WTC11 (cell line): ENCODE measurements around a stretch of chr3.

DNA sequence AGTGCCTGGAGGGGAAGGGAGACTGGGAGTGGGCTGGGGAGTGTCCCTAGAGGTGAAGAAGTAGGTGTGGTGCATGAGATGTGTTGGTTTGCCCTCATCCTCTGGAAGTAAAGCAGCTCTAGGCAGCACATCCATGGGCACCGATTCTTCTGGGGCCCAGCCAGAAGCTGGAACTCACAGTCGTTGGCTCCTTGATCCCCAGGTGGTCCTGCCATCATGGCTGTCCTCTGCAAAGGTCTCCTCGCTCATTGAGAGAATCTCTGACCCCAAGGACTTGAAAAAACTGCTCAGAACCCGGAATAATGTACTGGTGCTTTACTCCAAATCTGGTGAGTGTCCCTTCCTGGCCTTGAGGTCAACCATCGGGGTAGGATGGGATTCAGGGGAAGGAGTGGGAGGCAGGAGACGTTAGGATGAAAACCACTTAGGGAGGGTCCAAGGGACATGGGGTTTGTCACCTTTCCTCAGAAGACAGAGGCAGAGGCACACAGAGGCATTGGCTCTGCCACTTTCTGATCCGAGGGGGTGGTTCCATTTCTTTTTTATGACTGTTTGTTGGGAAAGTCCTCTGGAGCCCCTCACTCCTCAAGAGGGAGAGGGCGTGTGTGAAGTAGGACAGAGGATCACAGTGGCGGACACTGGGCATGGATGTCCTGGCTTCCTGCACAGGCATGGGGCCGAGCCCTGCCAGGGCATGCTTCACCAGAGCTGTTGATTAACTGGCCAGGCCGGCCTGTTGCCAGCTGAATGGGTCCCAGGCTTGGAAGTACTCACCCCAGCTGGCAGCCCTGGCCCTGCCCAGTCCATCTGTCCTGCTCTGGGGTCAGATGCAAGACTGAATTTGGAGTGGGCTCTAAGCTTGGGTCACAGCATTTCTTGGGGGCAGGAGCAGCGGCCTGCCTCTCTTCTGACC is 22.4 kb downstream of the PDIA5 start:
- PRO-cap: no peak

DNA sequence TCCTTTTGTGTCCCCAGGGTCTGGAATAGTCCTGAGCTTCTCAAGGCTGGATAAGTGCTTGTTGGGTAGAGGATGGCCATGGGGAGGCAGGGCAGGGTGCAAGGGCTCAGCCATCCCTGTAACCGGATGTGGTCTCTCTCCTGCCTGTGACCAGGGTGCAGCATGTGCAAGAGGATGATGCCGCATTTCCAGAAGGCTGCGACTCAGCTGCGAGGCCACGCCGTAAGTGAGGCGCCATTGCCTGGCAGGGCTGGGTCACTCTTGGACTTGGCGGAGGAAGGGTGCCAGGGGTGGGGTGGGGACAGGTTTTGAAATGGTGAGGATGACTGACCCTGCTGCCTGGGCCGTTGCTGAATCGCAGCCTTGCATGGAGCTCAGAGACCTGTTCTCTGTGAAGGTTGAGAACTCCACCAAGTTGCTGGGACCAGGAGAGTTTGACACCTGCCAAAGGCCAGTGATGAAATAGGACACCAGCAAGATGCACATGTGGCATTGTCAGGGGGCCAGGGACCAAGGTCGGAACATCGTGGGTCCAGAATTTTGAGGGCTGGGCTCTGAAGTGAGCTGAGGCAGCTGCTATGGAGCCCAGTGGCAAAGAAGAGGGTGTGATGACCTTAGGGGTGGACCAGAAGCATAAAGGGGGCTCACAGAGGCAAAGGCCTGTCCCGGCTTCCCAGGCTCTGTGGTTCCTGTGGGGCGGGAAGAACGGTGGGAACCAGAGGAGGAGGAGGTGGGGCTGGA is 49.4 kb downstream of the PDIA5 start:
- PRO-cap: no peak

DNA sequence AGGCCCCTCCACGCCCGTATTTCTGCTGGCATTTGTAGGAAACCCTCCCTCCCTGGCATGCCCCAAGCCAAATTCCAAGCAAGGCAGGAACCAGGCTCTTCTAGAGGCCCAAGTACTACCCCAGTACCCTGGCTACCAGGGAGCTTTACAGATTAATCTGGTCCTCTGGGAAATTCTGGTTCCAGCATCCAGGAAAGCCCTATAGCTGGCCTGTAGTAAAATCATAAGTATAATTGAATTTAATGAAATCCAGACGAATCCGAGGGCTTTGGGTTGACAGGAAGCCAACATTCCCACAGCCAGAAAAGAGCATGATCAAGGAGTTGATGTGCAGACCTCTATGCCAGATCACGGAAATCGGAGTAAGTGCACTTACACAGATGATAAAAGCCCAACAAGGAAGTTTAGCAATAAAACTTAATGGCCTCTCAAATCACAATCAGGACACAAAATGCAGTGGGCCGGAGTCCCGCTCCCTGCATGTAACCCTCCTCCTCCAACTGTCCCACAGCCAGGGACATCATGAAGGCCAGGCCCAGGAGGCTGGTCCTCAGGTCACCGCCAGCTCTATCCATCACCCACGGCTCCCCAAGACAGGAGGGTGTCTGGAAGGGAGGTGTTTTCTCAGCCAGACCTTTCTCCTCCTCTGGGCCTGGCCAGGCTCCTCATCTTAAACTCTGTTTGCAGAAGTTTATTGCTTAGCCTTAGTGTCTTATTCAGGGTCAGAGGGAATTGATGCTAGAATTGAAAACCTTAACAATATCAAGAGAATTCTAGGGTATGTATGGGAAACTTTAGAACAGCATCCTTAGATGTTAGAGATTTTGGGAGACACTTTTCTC is 62.8 kb upstream of the SEC22A start:
- PRO-cap: no peak

DNA sequence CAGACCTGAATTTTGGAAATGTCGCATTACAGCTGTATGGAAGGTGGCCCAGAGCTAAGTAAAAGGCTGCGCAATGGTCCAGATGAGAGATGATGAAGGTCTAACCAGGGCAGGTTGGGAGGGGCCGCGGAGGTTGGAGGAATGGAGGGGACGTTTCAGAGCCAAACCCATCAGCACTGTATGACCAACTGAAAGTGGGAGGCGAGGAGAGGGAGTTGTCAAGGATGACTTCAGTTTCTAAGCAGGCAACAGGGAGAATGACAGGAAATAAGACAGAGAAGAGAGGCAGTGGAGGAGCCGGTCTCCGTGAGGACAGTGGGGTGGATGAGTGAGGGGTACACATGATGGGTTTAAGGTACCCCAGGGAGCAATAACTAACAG is 60.8 kb downstream of the ADCY5 start:
- PRO-cap: no peak

DNA sequence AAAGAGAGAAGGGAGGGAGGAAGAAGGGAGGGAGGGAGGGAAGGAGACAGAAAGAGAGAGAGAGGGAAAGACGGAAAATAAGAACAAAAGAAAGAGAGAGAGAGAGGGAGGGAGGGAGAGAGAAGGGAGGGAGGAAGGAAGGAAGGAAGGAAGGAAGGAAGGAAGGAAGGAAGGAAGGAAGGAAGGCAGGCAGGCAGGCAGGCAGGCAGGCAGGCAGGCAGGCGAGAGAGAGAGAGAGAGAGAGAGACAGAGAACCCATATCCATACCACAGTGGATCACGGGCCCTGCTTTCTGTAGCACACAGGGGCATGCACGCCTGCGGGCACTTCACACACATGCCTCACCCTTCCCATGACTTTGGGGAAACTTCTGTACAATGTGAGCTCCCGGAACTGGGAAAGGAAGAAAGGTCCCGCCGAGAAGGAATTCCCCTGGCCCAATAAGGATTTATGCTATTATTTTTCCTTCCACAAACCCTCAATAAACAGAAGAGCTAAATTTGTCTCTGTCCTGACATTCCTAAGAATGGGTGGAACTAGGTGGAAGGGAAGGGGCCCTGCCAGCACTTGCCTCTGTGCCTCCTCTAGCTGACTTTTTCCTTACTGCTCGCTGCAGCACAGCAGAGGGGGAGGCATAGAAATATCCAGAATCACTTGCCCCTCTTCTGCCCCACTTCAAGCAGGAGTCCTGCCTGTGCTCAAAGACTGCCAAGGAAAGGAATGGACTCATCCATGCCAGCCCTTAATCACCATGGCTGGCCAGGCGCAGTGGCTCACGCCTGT is 52.1 kb downstream of the ADCY5 start:
- PRO-cap: no peak

DNA sequence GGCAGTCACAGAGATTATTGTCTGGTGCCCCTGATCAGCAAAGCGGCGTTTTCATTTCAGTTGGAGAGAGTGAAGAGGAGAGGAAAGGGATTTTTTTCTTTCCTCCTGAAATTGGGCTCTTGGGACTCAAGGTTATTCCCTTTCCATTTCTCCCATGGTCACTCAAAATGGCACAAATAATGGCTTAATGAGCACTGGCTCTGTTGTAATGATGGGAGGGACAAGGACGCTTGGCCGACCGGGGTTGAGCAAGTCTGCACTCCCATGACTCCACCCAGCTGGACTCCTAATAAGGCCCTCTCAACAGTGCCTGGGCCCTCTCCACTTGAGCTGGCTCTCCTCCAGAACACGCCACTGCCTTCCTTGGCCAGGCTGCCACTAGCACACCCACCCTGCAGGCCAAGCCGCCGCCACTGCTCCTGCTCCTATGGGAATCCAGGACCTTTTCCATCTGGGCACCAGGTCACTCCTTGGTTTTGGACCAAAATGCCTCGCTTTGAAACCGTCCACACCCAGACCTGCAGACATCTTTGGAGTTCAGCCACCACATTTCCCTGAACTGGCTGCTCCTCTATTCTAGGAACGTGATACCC is 42.3 kb downstream of the ADCY5 start:
- PRO-cap: no peak

- PRO-cap: no peak
Observed at GRCh38 chr3:123432799-123433685, 15.8 kb downstream of the ADCY5 start.

DNA sequence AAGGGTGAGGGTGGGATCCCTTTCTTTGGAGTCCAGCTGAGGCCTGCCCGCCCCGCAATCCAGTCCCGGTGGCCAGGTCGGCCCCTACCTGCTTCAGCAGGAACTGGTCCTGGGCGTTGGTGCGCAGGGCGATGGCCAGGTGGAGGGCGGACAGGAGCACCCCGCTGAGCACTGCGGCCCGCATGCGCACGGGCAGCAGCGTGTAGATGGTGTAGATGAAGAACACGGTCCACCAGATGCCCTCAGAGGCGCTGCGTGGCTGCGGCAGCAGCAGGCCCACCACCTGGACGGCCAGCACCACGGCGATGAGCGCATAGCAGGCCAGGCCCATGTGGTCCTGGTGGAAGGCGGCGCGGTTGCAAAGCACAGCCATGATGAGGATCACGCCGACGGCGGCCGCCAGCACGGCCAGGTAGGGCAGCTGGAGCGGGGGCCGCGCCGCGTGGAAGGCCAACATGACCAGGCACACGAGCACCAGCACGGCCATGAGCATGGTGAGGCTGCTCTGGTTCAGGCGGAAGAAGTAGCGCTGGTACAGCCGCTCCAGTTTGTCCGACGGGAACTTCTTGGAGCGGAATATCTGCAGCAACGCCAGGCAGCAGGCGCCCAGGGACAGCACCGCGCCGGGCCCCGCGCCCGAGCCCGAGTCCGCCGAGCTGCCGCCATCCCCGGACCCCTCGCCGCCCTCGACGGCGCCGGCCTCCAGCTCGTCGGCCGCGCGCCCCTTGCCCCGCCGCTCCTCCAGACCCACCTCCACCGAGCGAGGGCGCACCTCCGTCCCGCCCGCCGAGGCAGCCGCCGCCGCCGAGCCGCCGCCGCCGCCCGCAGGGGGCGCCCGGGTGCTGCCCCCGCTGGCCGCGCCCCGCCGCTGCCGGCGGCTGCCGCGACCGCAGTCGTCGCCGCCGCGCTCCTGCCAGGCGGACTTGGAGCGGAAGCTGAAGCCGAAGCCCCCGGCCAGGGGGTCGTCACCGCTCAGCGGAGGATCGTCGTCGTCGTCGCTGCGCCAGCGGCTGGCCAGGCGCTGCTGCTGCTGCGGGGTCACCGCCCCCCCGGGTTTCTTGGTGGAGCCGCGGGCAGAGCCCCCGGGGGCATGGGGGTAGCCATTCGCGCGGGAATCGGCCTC is 1.2 kb downstream of the ADCY5 start:
- PRO-cap: bidirectional peak, plus-strand start at position 892 of the sequence, minus-strand start at position 704 of the sequence

- PRO-cap: no peak
Observed at GRCh38 chr3:123602257-123602948, 17.6 kb upstream of the HACD2 start.

DNA sequence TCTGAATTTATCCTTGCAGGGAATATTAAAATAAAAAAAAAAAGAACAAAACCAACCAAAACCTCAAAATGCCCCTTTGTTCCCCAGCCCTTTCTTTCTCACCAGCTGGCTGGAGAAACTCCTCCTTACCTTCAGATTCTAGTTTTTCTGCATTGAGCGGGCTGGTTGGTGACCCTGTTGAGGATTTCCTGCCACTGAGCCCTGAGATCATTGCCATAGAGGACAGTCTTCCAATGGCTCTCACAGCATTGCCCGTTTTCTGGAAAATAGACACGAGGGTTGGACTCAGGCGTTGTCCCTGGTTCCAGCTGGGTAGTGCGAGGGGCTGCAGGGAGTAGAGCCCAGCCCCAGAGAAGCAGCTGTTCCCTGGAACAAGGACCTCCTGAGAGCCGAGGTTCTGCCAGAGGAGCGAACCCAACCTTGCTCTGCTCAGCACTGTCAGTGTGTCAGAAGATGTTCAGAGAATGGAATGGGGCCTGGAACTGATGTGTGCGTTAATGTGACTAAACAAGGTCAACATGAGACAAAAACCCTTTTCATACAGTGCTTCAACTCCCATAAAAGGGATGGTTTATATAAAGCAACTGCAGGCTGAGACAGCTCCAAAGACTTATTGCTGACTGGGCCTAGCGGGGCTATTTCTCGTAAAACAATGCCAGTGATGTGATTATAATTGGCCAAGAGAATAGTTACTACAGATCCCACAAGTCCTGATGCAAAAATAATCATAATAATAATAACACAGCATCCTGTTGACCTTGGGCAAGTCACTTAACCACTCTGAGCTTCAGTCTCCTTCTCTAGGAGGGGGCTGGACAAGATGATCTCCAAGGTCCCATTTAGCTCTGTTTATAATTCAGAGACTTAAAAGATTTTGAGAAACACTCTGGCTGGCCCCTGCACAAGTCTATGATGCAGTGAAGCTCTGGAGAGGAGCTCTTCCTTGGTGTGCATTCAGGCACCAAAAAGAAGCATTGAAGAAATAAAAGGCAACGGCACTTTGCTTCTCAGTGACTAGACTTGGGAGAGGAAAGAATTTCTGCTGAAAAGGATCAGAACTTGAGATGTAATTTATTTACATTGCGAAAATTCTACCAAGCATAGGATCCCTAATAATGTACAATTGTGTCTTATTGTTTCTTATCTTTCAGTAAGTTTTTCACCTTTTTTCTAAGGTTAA is 35.6 kb upstream of the HACD2 start:
- PRO-cap: no peak

DNA sequence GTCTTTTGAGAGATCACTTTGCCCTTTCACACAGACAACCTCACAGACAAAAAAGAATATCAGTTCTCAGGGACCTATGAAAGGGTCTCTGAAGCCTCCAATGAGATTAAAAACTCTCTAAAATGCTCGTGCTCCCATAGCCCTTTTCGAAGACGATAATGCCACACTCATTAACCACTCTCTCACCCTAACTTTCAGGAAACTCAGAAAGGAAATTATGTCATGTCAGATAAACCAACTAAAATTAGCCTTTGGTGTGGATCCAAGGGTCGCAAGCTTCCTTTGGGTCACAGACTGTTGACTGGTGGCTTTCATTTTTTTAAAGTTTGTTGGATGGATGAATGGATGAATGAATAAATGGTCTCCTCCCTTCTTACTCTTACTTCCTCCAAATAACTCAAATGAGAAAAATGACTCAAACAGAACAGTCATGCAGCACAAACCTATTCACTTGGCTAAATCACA is 82.8 kb upstream of the HACD2 start:
- PRO-cap: no peak

GRCh38 chr3:124042262-124043494 is 9.5 kb downstream of the KALRN start:
- PRO-cap: no peak

- PRO-cap: no peak
Observed at GRCh38 chr3:124052161-124052998, 19.2 kb downstream of the KALRN start.

DNA sequence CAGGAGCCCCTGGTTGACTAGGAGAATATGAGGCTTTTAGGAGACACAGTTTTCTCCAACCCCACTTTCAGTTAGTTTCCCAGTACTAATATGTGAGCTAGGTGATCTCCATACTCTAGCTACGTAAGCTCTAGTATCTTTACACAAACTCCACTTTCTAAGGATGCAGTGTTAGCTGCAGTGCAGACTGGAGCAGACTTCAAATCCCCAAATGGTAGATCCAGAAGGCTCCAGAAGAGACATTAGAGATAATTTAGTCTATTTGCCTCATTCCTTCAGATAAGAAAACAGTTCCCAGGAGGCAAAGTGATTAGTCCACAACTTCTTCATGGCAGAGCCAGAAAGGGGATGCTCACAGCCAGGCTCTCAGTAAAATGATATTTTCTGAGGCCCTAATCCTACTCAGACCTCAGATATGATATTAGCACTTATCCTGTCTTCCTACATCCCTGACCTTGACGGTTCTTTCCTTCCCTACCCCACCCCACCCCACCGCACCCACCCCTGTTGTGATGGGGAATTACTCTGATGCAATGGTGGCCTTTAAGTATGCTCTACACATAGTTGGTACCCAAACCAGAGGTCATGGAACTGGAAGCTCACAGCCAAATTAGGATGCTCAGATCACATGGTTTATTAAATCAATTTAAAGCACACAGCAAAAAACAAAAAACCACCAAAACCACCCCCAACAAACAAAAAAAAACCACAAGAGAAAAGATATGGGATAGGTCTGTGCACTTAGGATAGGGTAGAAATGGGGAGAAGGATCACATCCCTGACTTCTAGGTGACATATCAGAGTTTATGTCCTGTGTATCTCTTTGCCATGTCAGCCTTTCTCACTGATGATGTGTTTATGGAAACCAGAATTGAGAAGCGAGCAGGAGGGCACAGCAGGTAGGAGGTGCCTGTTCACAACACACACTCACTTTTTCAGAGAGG is 33.9 kb downstream of the KALRN start:
- PRO-cap: no peak

GRCh38 chr3:124092721-124093288 is 59.6 kb downstream of the KALRN start:
- PRO-cap: bidirectional peak, plus-strand start at chr3:124093090, minus-strand start at chr3:124092888

GRCh38 chr3:124258045-124258495 is 224.9 kb downstream of the KALRN start:
- PRO-cap: no peak

DNA sequence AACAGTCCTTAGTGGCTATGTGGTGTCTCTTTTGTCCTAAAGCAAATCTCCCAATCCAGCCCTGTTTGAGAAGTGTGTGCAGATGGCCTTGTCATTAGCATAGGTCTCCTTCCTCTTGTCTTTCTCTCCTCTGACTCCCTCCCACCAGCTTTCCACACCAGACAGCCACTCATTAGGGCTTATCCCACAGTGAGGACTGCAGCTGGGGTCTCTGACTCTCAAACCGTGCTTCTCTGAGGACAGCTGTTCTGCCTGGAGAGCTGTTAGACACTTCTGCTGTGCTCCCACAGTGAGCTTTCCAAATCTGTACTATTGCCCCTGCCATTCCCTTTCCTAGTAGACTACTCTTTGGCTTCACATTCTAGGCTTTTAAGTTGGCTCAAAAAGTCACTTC is 331.4 kb downstream of the KALRN start:
- PRO-cap: no peak

DNA sequence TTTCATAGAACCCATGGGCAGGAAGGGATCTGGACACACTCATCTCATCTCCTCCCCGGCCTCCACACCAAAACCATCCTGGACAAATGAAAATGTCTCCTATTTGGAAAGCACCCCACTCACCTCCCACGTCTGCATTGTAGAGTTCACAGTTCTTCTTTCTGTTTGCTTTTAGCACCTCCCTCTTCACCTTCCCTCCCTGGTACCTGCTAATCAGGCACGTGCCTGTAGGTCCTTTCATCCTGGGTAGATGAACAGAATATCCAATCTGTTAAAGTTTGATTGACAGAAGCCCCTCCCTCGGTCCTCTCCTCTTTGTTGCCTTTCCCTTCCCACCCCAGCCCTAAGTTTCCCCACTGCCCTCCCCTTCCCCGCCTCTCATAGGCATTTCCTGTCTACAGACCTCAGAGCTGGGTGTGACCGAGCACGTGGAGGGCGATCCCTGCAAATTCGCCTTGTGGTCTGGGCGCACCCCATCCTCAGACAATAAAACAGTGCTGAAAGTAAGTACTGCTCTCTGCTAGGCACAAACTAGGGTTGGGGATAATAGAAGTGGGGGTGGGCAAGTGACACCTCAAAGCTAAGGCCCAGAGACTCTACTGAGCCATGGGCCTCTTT is 239.2 kb upstream of the UMPS start:
- PRO-cap: no peak

DNA sequence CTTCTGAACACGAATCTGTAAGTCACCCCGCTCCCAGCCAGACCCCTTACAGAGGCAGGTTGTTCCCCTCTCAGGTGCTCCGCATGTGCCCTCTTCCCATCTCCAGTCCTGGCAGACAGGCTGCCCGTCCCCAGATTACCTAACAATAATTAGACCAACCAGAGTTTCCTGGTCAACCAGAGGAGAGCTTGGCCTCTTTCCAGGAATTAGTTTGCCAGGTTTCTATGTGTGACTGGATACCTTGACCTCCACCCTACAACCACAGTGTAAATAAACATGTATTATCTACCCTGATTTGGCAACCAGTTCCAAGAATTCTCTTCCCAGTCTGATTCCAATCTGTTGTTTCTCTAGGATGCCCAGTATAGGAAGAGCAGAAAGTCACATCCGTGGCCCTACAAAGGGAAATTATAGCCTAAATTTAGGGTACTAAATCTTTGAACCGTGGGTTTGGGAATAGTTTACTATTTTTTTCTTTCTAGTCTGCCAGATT is 178.0 kb upstream of the UMPS start:
- PRO-cap: no peak

DNA sequence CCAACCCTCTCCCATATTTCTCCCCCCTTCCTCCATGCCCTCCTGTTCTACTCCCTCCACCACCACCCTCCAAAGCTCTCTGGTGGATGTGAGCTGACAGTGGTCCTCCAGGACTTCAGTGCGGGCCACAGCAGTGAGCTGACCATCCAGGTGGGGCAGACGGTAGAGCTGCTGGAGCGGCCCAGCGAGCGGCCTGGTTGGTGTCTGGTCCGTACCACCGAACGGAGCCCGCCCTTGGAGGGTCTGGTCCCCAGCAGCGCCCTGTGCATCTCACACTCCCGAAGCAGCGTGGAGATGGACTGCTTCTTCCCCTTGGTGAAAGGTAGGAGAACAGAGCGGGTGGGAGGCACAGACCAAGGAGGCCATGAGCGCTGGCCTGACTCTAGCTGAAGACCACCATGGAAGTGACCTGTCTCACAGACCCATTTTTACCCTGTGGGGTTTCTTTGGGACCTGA is 167.5 kb upstream of the UMPS start:
- PRO-cap: no peak